Epidermal melanocyte (primary cell): ENCODE data around the genes SYNE3 and ATG2B.

- RRBS = no CpG with 5 or more reads among the region's 2 CpGs
Measured at GRCh38 chr14:94475706-94476016, 336 bp downstream of the SERPINA9 start.

GRCh38 chr14:94615671-94616686, 3.8 kb downstream of the SERPINA3 start:
- RRBS = no CpG with 5 or more reads among the region's 8 CpGs

- RRBS = 24% methylated on average over 2 of the region's 10 CpGs
Measured at GRCh38 chr14:94620824-94621855, 8.9 kb downstream of the SERPINA3 start.

DNA sequence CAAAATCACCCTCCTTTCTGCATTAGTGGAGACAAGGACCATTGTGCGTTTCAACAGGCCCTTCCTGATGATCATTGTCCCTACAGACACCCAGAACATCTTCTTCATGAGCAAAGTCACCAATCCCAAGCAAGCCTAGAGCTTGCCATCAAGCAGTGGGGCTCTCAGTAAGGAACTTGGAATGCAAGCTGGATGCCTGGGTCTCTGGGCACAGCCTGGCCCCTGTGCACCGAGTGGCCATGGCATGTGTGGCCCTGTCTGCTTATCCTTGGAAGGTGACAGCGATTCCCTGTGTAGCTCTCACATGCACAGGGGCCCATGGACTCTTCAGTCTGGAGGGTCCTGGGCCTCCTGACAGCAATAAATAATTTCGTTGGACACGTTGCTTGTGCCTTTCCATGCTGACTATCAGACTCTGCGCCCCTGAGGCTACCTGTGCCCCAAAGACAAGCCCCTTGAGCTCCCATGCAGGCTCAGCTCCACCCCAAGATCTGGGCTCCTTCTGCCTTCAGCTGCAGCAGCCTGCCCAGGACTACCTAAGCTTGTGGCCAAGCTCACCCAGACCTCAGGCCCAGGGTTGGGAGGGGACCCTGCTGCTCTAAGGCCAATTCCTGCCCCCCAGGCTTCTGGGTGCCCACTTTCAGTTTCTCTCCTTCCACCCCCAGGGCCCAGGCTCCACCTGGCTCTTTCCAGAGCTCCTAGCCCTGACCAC, 11.6 kb downstream of the SERPINA3 start:
- RRBS = no CpG with 5 or more reads among the region's 6 CpGs

- RRBS = no CpG with 5 or more reads among the region's 10 CpGs
Measured at GRCh38 chr14:95147531-95148123, 9.7 kb downstream of the DICER1 start.

DNA sequence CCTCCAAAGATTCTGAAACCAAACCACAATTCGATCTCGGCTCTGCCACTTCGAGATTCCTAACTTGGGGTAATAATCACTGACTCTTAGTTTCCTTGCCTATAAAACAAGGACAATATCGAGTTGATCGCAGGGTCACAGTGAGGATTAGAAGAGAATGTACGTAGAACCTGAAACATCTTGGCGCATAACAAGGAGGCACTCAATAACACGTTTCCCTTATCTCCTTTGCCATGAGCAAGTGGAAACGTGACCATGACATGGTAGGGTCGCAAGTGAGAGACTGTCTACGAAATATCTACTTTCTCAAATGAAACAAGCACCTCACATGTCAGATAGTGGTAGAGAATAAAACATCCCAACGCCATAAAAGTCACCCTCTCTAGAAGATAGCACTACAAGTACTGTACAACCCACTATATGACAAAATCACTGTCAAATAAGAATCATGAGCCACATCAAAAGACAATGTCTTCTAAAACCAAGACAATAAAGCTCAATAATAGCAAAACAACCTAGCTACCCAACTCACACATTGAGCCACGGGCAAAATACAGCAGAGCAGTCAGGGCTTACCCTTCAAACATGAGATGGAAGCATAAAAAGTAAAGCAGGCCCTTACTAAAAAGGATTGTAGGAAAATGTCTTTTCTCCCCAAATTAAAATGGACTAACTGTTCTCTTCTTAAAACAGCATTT, 2.1 kb downstream of the DICER1 start:
- RRBS = no CpG with 5 or more reads among the region's 13 CpGs

DNA sequence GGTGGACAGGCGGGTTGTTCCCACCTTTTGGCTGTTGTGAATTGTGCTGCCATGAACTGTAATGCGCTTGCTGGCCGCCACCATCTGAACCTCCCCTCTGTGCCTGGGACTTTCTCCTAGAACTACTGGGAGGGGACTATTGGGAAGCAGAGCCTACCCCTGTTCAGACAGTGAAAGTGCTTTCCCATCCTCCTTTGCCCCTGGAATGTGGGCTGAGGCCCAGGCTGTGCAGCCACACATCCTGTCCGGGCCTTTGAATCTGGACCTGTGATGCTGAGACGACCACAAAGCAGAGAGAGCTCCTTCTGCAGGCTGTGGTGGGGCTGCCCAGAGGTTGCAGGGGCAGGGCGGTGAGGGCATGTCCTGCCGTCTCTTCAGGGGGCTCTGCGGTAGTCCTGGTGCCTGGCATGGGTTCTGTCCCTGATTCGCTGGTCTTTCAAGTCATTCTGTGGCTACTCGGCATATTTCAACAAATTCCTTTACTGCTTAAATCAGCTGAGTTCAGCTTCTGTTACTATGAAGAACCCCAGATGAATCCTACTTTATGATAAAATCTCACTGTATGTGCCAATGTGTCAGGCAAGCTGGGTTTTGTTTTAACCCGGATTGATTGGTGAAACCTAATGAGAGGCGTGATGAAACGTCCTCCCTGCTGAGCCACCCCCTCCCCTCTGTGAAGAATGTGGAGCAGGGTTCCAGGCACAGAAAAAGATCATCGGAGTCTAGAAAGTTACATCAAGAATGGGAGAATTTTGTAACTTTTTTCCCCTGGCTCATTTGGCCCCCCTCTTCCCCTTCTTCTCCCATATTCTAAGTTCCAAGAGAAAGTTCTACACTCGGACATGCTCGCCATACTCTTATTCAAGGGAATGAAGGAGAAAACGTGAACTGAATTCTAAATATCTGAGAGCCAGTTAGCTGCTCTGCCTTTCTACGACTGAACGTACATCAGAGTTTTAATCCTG, 63.5 kb upstream of the DICER1 start:
- RRBS = no CpG with 5 or more reads among the region's 19 CpGs

DNA sequence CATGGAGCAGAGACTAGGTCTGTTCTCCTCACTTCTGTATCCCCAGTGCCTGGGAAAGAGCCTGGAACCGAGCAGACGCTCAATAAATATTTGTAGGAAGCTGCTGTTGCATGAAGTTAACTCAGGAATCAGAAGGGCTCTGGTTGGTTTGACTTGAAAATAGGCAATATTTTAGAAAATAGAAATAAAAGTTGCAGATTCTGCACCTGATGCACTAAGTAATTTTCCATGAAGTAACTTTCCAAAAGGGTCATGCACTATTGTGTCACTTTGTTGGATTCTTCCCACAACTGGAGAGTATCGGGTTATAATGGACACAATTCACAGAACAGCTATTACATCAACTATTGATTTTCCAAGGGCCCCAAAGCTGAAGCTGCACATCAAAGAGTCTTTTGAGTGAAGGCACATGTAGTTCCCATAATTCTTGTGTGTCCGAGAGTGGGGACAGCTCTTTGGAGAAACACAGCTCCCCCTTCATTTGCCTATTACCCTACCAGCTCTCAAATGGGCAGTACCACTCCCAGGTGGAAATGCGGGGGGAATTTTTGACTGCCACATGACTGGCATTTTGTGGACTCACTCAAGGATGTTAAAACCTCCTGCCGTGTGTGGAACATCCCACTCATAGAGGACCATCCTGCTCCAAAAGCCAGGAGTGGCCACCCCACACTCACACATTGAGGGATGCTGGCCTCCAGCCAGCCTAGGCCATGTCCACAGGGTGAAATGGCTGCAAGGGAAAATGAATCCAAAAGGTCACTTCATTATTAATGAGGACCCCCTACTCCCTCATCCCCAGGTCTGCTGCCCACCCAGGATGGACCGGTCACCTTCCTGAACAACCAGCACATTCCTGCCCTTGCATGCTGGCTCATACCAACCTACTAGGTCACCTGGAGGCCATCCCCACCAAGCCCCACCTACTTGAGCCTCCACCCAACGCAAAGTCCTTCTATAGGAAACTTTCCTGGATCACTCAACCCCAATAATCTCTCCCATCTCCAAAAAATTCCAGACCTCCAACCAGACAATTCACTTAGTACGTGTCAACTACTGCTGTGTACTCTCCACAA, 18.6 kb downstream of the CLMN start:
- RRBS = no CpG with 5 or more reads among the region's 9 CpGs

- RRBS = 8% methylated on average over 1 of the region's 8 CpGs
Measured at GRCh38 chr14:95359912-95360360, 40.2 kb upstream of the CLMN start.

DNA sequence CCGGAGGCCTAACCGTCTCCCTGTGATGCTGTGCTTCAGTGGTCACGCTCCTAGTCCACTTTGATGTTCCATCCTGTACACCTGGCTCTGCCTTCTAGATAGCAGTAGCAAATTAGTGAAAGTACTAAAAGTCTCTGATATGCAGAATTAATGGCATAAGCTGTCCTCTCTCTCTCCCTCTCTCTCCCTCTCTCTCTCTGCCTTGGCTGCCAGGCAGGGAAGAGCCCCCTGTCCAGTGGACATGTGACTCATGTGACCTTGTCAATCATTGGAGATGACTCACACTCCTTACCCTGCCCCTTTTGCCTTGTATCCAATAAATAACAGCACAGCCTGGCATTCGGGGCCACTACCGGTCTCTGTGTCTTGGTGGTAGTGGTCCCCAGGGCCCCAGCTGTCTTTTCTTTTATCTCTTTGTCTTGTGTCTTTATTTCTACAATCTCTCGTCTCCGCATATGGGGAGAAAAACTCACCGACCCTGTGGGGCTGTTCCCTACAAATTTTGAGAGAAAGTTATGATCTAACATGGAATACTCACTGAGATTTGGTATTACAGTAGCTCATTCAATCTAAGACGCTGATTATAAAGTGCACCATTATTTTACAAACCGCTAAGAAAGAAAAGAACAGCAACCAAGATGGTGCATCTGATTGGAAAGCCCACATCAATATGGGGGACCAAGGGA, 88.9 kb downstream of the SYNE3 start:
- RRBS = no CpG with 5 or more reads among the region's 10 CpGs

DNA sequence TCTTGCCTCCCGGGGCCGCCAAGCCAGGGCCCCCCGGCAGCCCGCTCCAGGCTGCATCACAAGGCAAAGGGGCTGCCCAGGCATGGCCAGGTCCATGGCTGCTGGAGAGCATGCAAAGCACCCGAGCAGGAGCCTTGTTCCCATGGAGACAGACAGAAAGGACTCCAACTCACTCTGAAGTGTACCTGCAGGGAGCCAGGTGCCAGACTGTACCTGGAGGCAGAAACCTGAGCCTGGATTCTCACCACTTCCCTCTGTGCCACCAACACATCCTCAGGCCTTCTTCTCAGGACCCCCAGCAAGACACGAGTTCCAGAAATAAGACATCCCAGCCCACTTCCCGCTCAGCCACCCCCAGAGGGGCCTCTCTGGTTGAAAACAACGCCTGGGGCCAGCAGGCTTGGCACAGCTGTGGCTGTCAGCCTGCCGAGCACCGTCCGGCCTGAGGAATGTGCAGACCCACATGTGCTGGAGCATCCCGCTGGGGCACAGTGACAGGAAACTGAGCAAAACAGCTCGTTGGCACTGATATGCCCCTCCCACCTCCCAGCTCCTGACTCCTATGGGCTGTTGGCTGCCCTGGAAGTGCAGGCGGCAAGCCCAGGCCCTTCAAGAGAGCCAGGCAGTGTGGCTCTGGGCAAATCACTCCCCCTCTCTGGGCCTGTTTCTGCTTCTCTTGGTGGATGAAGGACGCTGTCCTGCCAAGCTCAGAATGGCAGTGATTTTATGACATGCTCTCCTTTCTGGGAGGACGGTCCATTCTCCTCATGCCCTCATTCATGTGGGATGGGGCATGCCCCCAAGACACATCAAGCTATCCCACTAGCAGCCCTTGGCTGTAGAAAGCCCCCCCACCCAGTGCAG, 1.4 kb downstream of the SYNE3 start:
- RRBS = no CpG with 5 or more reads among the region's 16 CpGs

GRCh38 chr14:95516436-95517045, at the start of gene SYNE3:
SYNE3 (minus strand) TSS chr14:95516650.
- RRBS = 4% methylated on average over 42 of the region's 64 CpGs

DNA sequence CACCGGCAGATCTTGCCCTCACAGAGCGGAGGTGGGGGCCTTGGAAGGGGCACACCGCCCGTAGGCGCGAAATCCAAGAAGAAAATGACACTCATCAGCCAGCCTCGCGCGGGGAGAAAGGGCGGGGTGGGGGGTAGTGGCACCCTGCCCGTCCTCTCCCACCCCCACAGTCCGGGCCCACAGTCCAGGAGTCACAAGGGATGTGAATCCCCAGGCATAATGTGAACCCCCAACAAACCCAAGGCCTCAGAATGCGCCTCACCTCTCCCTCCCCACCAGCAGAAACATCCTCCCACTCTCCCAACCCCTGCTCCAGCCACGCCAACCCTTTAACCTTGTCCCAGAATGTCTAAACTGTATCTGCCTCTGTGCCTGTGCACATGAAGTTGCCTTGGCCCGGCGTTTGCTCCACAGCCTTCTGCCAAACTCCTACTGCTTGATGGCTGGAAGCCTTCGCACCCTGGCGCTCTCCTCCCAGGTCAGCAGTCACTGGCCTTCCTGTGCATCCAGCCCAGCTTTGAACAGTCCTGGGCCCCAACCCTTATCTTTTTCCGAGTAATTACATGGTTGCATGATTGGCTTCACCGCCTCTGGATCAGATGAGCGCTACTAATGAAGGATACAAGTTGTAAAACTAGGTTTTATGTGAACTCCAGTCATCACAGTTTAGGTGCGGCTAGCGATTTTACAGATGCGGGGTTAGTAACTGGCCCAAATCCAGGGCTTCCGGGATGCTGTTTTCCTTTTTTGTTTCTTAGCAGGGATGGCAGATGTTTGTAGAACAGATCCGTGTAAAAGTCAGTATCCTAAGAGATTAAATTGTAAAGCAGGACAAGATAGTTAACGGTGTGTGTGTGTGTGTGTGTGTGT, 858 bp upstream of the SYNE3 start:
- RRBS = 5% methylated on average over 2 of the region's 27 CpGs

GRCh38 chr14:95522147-95522469, 5.7 kb upstream of the SYNE3 start:
- RRBS = no CpG with 5 or more reads among the region's 9 CpGs

DNA sequence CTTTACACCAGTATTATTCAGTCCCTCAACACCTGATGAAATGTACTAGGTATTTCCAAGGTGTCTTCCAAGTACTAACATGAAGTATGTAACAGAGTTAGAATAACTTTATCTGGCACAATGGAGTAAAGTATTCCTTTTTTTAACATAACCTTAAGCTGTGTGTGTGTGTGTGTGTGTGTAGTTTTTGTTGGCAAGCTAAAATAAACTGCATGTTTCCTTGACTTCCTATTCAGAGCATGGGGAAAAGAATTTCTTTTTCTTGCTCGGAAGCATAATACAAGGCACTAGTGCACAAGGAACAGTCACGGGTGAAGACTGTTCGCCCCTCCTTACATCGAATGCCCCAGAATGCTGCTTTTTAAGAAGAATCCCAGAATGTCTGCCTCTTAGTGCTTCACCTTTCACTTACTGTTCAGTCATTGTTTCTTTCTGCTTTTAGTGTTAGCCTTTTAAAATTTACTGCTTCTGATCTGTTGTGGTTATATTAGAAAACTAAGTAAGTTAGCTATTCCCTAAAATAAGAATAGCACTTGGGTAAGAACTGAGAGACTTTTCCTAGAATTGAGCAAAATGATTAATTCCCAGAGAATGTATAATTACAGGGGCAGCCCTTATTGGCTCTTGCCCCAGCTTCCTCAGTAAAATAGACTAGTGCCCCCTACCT, 7.8 kb upstream of the GLRX5 start:
- RRBS = no CpG with 5 or more reads among the region's 4 CpGs

DNA sequence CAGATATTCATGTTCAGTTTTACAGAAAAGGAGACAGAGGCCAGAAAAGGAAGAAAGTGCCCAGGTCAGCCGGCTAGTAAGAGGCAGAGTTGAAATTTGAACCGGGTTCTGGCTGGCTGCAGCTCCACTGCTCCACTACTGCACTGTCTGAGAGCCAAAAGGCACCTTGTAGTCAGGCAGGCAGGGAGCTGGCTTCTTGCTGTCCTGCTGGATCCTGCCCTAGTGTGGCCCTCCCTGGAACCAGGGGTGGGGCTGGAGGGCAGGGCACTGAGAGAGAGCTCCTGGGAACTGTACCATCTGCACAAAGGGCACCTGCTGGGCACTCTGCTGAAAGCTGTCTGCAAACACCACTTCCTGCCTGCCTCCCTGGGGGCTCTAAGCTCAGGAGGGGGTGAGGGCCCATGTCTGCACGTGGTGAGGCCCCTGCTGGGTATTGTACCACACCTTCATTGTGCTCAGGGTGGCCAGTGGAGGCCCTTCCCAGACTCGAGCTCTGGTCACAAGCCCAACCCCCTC, 19.0 kb upstream of the TCL1B start:
- RRBS = no CpG with 5 or more reads among the region's 4 CpGs

GRCh38 chr14:95875762-95876398, 162.0 kb upstream of the TCL1A start:
- RRBS = 3% methylated on average over 31 of the region's 63 CpGs

GRCh38 chr14:96189313-96189941, 15.2 kb upstream of the BDKRB2 start:
- RRBS = no CpG with 5 or more reads among the region's 14 CpGs

DNA sequence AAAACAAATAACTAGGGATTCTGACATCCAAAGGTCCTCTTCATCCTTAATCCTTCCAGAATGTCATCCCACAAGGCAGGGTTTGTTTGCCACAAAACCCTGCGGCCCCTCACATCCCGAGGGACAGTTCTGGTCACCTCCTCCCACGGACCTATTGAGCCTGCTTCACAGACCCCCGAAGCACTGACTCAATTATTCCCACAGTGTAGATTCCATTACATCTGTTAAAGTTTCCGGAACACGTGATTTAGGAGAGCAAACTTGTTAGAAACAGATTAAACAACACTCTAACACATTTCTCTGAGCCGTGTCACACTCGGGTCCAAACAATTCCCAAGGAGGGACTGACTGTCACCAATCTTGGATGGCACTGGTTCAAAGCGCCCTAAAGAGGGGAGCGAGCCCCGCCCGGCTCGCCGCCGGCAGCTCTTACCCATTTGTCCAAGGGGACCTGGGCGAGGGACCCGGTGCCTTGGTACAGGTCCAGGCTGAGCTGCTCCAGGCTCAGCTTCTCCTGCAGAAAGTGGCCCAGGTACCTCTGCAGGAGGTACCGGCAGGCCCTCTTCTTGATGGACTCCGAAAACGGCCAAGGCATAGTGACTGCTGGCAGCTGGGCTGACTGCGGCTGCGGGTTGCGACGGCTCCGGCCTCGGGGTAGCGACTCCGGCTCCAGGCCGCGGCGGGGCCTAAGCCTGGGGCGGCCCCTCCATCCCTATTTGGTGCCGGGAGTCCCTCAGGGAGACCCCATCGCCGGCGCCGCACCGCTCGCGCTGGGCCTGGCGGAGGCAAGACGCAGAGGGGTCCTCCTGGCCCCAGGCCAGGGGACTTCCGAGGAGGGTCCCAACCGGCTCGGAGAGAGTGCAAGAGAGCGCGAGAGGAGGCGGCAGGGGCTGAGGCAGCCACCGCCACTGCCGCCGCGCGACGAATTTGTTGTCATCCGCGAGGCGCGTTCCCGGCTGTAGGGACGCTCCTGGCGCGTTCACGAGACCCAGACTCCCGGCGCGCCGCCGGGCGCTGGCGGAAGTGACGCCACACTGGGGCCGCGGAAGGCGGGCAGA, at the start of gene ATG2B:
Gene ATG2B (minus strand): TSS at position 960 of the 1,058 bp plus-strand sequence.
- RRBS = 3% methylated on average over 46 of the region's 74 CpGs

DNA sequence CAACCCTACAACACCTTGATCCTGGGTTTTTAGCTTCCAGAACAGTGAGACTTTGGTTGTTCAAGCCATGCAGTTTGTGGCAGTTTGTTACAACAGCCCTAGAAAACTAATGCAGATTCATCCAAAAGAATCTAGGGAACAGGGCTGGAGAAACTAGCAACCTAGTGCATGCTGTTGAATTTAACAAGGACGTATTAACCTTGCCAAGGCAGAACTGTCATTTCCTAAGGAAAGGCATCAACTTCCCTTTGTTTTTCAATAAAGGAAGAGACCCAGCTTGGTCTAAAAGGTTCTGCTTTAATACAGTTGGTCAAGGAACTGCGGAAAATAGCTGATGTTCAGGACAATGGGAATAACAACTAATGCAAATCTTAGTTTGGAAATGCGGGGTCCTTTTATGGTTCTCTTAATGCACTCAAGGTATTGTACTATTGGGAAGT, 11.5 kb downstream of the AK7 start:
- RRBS = no CpG with 5 or more reads among the region's 3 CpGs